Omental fat pad (tissue), 4 donors: ENCODE measurements around a stretch of chr2.

DNA sequence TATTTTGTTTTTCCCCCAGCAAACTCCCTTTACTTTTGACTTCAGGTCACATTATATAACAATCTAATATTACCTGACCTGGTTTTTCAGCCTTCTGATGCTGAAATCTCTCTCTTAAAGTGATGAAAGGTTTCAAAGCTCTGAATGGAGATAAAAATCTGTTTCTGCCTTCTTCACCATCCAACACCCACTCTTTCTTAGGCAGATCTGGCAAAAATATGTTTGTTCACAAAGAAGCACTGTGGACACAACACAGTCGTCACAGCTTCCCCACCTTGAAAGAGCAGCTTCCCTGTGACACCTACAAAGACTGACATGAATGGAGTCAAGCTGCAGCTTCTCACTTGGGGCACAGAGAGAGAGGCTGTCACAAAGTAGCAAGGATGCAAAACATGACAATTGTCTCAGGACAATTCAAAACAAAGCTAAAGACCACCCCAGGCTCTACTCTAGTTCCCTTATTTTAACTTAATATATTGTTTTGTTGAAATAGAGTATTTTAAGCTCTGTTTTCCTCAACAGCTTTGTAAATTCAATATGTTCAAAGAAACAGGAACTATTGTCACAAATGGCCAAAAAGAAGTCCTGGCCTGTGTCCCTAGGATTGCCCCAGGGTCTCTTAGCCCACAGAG lies 86.6 kb downstream of the ICOS start:
- PRO-cap, result no peak
- RAMPAGE, long total RNA, 4 experiments, result no peak in any of the 4 experiments

DNA sequence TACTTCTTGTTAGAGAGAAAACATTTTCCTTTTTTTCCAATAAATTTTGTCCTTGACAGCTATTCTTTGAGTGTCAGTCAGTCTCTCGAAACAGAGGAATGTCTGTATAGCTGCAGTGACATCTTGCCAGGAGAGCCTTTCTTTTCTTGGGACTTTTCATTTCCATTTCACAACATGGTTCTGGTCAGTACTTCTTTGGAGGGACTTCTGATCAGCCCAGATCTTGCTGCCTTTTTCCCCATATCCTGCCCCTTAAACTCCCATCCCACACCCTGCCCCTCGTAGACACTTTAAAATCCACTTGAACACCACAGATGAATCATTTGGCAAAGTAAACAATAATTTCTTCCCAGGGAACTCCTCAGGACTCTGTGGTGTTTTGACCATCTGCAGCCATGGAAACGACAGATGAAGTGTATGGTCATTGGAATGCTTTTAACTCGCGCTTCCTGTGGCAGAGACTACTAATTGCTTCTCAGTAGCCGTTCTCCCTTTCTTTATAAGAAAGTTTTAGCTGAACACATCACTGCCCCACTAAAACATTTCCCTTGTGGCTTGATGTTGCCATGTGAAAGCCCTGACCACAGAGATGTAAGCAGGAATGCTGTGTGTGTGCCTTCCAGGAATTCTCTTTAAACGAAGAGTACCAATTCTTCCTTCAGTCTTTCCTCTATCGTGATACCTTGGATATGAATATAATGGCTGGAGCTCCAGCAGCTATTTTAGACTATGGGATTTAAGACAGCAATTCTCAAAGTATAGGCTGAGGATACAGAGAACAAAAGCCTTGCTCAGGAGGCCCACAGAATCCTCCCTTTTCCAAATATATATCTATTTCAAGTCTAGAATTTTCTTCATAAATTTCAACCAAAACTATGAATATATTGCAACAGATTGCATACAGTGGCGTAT lies 92.8 kb upstream of the PARD3B start:
- PRO-cap, result no peak
- RAMPAGE, long total RNA, 4 experiments, result no peak in any of the 4 experiments

GRCh38 chr2:204522708-204523178 lies 22.5 kb upstream of the PARD3B start:
- PRO-cap, result no peak
- RAMPAGE, long total RNA, 4 experiments, result no peak in any of the 4 experiments

DNA sequence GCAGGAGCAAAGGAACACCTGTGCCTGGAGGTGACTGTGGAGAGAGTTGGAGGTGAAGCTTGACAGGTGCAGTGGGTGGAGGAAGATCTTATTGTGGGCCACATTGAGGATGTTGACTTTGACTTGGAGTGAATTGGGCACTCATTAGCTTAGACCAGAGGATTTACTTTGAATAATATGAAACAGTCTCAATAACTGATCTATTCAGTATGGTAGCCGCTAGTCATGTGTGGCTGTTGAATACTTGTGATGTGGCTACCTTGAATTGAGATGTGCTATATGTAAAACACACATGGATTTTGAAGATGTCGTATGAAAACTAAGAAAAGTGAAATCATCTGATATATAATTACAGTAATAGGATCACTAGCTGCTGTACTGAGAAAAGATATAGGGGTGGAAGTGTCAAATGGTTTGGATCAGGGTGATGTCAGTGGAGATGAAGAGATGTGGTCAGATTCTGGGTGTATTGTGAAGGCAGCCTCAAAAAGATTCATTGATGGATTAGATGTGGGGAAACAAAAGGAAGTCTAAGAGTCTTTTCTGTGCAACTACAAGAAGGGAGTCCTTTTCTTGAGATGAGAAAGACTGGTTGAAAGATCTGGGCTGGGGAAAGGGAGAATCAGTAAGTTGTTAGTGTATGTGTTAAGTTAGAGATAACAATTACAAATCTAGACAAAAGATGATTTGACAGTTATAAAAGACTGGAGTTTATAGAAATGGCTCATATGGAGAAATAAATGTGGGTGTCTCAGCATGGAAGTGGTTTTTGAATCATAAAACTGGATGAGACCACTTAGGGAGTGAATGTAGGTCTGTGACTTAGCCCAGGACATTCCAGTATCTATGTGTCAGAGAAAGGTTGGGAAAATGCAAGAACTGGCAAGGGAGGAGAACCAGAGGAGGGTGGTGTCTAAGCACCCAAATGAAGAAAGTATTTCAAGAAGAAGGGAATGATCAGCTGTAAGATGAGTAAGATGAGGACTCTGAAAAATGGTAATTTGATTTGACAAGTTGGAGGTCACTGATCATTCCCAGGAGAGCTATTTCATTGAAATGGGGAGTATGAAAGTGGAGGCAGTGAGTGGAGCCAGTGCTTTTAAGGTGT lies 347.3 kb downstream of the PARD3B start:
- PRO-cap, result no peak
- RAMPAGE, long total RNA, 4 experiments, result no peak in any of the 4 experiments

DNA sequence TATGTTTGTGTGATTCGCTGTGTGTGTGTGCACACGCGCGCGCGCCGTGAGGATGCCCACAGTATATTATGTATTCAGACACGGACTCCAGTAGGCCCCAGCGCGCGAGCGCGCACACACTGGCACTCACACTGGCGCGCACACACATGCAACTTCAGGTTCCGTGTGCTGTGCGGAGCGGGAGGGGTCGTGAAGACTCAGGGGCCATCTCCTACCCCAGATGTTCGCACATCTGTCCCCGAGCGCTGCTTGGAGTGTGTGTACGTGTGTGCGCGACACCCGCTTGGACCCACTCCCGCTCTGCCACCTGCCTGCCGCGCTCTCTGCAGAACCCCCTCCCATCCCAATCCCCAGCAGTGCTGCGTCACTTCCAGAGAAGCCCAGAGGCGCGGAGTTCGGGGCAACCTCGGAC lies 2.5 kb downstream of the NRP2 start:
- PRO-cap, result no peak
- RAMPAGE, long total RNA, 4 experiments, result no peak in any of the 4 experiments

GRCh38 chr2:205686423-205687048 lies 4.2 kb downstream of the NRP2 start:
- PRO-cap, result no peak
- RAMPAGE, long total RNA, 4 experiments, result no peak in any of the 4 experiments

- PRO-cap, result no peak
- RAMPAGE, long total RNA, 4 experiments, result no peak in any of the 4 experiments
These were observed 5.0 kb downstream of the NRP2 start for GRCh38 chr2:205687242-205687793.

- PRO-cap, result no peak
- RAMPAGE, long total RNA, 4 experiments, result no peak in any of the 4 experiments
These were observed 2.4 kb downstream of the INO80D start for GRCh38 chr2:206083299-206084209.

GRCh38 chr2:206411017-206411316 lies 32.4 kb upstream of the ADAM23 start:
- PRO-cap, result no peak
- RAMPAGE, long total RNA, 4 experiments, result no peak in any of the 4 experiments

DNA sequence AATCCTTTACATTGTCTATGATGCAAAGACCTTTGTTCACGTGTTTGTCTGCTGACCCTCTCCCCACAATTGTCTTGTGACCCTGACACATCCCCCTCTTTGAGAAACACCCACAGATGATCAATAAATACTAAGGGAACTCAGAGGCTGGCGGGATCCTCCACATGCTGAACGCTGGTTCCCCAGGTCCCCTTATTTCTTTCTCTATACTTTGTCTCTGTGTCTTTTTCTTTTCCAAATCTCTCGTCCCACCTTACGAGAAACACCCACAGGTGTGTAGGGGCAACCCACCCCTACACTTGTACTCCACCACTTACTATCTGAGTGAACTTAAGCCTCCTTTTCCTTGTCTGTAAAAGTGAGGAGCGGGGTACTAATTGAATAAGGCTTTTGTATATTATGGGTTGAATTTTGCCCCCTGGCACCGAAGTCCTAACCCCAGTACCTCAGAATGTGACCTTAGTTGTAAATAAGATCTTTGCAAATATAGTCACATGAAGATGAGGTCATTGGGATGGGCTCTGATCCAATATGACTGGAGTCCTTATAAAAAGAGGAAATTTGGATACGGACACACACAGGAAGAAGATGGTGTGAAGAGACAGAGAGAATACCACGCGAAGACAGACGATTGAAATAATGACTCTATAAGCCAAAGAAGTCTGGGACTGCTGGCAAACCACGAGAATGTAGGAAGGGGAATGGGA lies 98.3 kb downstream of the CPO start:
- PRO-cap, result no peak
- RAMPAGE, long total RNA, 4 experiments, result no peak in any of the 4 experiments

DNA sequence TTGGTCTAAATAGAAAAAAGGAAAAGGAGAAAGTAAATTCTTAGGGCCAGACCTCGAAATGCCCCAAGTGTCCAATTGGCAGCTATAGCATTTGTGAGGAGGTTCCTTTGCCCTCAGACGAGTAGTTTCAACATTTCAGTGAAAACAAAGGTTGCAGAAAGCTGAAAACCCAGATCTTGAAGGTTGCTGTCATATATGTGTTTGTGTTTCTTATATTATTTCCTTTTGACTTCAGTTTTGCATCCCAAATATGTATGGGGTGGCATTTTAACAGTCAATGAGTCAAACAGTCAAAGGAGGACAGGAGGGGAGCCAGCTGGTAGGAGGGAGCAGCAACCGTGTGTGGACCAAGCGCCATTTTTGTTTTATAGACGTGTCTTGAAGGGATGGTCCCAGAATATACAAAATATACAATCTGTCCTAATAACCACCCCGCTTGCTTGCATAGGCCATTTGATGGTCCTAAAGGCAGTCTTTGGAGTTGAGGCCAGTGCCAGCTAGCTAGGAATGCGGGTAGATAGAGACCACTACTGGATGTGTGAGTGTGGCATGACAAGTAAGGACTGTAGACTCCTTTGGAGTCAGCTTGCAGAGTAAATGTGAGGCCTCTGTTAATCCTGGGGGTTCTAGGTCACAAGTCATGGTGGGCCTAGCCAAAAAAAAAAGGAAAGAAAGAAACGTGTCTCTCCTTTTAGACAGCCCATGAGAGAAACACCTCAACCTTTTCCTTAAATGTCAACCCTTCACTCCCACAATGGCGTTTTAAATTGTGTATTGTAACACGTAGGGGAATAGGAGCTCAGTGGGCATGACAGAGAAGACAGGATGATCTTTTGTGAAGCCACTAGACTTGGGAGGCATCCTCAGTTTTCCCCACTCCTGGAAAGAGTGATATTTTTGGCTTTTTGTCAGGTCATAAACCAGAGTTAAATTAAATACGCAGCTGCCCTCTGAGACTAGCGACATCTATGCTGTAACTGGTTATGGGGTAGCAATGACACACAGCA lies 86.3 kb downstream of the KLF7 start:
- PRO-cap, result no peak
- RAMPAGE, long total RNA, 4 experiments, result no peak in any of the 4 experiments

DNA sequence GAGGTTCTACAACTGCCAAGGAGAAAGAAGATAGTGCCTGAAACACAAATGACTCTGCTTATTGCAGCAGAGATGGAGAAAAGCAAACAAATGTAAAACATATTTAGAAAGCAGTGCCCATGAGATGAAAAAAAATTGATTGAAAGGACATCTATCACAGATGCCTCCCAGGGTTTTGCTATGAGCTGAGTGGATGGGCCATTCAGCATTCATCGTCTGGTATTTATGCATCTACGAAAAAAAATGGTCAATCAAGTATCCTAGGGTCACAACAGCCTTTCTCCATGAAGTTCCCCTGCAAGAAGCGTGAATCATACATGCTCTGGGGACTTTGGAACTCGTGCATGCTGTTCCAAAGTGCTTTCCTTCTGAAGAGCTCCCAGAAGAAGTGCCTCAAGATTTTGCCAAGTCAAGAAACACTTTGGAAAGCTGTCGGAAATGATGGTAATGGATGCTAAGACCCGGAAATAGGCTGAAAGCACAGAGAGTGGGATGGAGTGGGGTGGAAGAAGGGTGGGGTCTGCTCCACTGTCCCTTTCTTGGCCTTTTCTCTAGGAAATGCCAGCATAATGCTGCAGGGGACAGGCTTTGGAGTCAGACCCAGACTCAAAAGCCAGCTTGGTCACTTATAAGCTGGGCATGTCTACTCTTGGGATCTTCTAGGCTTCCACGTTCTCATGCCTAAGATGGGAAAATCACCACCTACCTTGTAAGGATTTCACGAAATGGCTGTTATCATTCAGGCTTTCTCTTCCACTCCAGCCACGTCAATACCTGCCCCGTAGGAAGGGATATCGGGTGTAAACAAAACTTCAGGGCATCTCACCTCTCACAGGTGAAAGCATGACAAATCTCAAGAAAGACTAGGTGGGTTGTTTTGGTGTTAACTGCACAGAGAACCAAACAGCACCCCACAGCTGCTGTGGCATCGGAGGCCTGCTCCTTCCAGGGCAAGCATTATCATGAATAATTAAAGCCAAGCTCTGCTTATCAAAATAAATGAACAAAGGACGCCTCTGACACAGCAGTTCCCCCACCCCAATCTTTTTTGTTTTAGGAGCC lies 59.1 kb downstream of the KLF7 start:
- PRO-cap, result no peak
- RAMPAGE, long total RNA, 4 experiments, result no peak in any of the 4 experiments

- PRO-cap, result no peak
- RAMPAGE, long total RNA, 4 experiments, result no peak in any of the 4 experiments
These were observed 44.9 kb downstream of the KLF7 start for GRCh38 chr2:207120688-207121418.

DNA sequence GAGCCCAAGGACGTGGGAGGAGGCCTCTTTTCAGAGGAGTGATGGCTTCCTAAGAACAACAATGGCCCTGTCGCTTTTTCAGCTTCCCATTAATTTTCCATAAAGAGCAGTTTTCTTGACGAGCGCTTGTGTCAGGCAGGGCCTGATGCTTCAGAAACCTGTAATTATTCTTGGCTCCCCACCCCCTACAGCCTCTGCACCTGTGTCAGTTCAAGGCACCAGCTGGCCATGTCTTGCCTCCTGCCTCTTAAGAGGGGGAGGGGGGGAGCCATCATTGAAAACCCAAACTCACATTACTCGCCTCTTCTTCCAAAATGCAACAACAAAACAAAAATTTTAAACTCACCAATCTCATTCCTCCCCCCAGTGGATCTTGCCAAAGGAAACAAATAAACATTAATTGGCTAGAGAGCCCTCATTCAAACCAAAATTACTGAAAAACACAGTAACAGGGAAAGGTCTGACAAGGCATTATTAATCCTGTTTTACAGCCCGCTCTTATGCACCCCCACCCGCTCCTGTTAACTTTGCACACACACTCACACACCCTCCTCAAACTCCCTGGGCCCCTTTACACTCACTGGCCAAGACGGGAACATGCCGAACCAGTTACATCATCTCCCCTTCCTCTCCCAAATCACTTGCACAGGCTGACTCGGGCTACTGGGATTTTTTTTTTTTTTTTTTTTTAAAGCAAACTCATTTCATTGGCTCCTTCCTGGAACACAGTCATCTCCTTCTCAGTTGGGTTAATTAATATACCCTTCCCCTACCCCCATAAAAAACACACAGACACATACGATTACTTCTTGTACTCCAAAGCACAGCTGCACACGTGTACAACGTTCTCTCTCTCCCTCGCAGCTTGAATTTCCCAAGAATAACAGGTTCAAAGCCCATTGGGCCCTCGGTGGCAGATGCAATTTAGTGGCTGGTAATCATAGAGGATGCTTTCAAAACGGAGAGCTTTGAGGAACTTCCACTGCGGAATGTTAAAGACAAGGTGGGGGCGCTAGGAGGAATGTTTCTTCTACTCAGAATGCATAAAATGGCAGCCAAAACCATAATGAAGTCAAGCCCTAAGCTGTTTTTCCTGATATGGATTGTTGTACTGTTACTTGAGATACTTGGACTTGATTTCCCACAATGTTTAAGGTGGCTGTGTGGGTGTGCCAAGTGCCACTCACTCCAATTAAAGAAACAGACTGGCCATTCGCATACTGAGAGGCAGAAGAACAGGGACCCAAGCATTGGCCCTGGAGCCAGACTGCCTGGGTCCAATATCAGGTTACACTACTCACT lies 31.8 kb downstream of the KLF7 start:
- PRO-cap, result no peak
- RAMPAGE, long total RNA, 4 experiments, result no peak in any of the 4 experiments

DNA sequence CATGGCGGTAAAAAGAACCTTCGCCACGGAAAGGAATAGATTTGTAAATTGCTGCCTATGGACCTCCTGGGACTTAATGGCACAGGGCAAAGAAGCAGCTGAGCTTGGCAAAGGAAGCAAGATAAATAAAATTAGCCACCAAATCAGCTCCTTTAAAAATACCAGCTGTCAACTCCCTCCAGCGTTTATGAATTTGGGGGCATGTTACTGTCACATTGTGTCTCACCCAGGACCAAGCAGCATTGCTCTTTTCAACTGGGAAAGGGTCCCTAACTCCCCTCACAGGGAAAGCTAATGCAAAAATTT lies 118.8 kb upstream of the KLF7 start:
- PRO-cap, result no peak
- RAMPAGE, long total RNA, 4 experiments, result no peak in any of the 4 experiments

- PRO-cap, result no peak
- RAMPAGE, long total RNA, 4 experiments, result no peak in any of the 4 experiments
These were observed 168.2 kb upstream of the KLF7 start for GRCh38 chr2:207333900-207334432.

GRCh38 chr2:207513869-207514415 lies 15.8 kb upstream of the CREB1 start:
- PRO-cap, result no peak
- RAMPAGE, long total RNA, 4 experiments, result no peak in any of the 4 experiments

DNA sequence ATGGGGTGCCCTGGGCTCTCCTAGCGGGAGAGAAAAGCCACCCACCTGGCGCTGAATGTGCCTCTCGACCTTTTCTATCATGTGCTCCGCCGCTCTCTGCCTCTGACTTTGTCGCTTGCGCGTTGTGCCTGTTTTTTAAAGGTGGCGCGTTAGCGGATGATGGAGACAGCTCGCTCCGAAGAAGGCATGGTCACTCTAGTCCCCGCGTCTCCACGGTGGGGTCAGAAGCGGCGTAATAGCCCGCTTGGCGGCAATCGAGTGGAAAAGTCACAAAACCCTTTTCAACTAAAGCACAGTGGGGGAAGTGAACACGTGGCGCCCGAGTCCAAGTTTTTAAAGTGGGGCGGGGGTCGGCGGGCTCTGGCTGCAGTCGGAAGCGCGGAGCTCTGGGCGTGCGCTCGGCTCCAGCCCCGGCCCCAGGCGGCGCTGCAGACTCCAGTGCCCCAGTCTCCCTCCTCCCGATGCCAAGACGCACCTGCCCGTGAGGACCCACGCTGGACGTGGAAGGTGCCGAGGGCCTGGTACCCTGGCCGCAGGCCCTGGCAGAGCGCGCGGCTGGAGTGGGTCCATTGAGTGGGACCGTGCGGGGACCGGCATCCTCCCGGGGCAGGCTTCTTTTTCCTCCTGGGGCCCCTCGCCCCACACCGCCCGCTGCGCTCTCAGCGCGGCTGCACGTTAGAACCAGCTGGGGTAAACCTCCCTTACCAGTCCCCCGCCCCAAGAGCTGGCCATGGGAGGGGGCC lies 609 bp upstream of the METTL21A start:
- PRO-cap, result no peak
- RAMPAGE, long total RNA, 4 experiments, result no peak in any of the 4 experiments

DNA sequence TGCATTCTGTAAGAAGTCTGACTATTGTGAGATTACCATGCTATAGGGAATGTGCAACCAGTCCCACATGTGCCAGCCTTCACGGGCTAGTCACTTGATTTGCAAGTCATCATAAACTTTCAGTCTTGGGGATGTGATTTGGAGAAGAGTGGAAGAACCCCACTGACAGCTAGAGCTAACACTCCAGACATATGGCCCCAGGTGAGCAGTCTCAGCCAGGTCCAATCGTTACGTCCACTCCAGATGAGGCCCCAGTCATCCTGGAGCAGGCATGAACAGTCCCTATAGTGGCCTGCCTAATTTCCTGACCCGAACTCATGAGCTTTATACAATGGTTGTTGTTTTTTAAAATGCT lies 7.2 kb upstream of the CCNYL1 start:
- PRO-cap, result no peak
- RAMPAGE, long total RNA, 4 experiments, result no peak in any of the 4 experiments

GRCh38 chr2:207753414-207754725 lies 15.8 kb downstream of the FZD5 start:
- PRO-cap, result no peak
- RAMPAGE, long total RNA, 4 experiments, result no peak in any of the 4 experiments